Measurements from ENCODE around the genes MAS1 and PLG.

DNA sequence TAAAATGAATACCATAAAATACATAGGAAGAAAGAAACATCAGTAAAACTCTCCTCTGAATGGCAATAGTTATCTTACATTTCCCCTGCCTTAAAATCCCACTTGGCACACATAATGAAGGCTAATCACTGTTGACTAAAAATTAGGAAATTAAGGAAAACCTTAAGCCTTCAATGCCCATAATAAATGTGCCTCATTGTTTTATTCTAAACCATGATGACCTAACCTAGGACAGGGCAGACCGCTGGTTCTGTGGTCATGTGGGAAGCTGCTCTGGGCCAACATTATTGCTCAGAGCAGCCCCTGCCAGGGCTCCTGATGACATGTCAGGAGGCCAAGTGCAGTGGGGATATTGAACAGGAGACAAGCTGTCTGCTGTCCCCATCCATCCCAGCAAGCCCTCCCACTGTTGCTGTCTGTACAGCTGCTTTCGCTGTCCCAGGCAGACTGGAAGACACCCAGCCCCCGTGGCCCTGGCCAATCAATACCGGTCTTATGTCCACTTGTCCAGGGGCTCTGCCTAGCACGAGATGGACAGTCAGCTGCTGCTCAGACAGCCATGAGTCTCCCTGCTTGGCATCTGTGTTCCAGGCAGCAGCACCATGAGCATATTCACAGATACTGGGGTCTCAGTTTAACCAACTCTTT, 43.3 kb upstream of the FNDC1 start:
- RRBS = no CpG with 5 or more reads among the region's 5 CpGs

GRCh38 chr6:159716765-159717260, 10.5 kb upstream of the WTAP start:
- RRBS = no CpG with 5 or more reads among the region's 1 CpG

- RRBS = no CpG with 5 or more reads among the region's 7 CpGs
These were observed at the start of gene MAS1 for GRCh38 chr6:159890722-159891085. Gene MAS1, plus strand, starts transcription at chr6:159890988.

DNA sequence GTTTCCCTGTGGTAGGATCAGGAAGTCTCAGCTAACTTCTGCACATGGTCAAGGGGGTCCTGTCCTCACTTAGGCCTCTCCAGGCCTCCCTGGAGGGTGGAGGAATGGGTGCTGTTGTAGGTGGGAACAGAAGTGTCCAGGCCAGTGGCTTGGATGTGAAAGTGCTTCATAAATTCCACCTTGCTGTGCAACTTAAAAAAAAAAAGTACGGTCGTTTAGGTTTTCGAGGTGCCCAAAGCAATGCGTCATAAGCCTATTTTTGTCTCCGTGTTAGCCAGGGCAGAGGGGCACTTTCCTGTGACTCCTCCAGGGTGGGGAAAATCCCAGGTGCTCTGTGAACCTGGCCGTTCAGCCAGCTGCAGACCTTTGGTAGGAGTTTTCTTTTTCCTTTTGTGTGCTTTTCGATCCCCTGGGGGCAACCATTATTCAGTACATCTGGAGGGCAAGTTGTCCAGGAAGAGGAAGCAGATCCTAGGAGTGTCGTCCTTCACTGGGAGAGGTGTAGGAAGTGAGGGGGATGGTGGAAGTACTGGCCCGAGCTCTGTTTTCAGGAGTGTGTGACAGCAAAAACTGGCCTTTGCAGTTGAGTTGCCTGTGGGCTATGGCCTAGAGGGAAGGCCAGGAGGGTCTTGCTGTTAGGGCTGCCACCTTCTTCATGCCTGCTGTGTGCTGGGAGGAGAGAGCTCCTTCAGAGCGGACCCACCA, 9.7 kb downstream of the IGF2R start:
- RRBS = no CpG with 5 or more reads among the region's 10 CpGs

DNA sequence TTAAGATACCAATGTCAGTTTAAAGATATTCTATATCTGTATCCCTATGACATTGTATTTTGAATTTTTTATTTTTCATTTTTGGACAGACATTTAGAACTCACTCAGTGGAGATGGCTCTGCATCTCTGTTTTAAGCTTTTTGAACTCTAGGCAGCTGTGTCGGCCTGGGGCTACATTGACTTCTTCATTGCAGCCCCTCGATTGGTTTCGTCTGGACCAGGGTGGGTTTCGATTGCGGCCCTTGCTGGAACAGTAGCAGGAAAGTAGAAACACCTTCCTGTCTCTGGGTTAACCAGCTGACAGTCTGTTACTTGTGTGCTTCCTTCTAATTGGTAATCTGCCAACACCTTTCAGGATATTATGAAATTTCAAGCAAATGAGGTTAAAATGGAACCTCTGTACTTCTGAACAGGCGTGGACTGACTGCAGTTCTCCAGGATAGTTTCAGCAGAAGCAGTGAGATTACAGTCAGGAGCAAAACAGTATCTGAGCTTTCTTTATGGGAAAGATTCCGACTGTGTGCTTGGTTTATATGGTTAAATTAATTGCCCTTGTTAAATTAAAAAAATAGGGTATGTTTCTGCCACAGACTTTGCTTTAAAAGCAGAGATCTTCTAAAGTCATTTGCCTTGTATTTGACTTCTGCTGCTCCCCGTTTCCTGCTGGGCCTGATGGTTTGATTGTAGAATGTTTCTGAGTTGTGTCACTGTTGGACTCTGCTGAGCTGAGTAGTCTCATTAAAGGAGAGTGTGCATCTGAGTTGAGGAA, 14.3 kb downstream of the IGF2R start:
- RRBS = no CpG with 5 or more reads among the region's 8 CpGs

DNA sequence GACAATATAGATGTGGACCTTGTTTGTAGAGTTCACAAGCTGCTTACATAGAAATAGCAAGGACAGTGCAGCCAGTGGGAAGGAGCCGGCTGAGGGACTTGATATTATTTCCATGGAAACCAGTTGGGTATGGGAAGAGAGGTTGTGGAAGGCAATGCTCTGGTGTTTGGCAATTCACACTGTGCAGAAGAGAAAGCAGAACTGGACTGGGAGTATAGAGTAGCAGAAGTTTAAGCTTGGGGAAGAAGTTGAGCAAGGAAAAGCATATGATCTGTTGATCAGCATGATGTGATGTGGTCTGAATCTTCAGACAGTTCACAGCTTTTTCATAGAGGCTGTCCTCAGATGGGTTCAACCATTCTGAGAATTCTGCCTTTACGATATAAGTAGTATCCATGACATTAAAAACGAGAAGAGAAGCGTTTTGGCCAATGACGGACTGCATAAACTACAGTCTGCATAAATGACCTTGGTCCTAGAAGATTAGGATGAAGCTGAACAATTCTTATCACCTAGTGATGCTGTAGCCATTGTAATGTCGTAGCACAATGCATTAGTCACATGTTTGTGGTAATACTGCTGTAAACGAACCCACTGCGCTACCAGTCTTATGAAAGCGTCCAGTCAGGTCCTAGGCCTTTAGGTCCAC, 15.0 kb downstream of the IGF2R start:
- RRBS = no CpG with 5 or more reads among the region's 9 CpGs

DNA sequence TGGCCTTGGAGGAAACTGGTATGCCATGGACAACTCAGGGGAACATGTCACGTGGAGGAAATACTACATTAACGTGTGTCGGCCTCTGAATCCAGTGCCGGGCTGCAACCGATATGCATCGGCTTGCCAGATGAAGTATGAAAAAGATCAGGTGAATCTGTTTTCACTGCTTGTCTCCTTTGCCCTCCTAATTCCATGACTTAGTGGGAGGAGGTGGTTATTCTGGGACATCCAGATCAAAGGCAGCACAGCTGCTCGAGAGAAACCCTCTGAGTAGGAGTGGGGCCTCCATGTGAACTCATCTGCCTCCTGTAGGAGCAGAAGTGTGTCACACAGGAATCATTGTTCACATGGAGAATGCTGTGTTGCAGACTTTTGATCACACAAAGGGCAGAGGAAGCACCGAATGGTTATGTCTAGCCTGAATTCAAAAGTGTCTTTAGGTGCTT, 73.2 kb upstream of the SLC22A1 start:
- RRBS = no CpG with 5 or more reads among the region's 8 CpGs

- RRBS = 97% methylated on average over 3 of the region's 37 CpGs
These were observed 42.1 kb upstream of the SLC22A1 start for GRCh38 chr6:160079191-160080242.

DNA sequence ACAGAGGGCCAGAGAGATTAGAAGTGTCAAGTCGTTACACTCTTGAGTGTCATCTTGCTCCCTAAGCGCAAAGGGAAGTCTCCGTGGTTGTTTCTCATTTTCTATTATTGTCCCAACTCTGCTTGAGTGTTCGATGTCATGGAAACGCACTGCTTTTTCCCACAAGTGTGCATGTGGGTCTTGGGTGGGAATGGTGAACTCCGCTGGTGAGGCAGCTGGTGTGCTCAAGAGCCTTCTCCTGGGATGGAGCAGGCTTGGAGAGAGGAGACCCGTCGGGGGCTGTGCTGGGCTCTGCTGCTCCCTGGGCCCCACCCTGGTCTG, 20.0 kb upstream of the SLC22A1 start:
- RRBS = no CpG with 5 or more reads among the region's 8 CpGs

GRCh38 chr6:160108770-160109675, 12.6 kb upstream of the SLC22A1 start:
- RRBS = no CpG with 5 or more reads among the region's 15 CpGs

- RRBS = no CpG with 5 or more reads among the region's 2 CpGs
These were observed 13.7 kb upstream of the SLC22A2 start for GRCh38 chr6:160272243-160272814.

GRCh38 chr6:160386723-160387508, 38.7 kb downstream of the SLC22A3 start:
- RRBS = no CpG with 5 or more reads among the region's 6 CpGs

GRCh38 chr6:160391212-160391660, 43.1 kb downstream of the SLC22A3 start:
- RRBS = no CpG with 5 or more reads among the region's 5 CpGs

GRCh38 chr6:160437728-160438511, 89.7 kb downstream of the SLC22A3 start:
- RRBS = no CpG with 5 or more reads among the region's 5 CpGs

GRCh38 chr6:160446777-160447678, 98.8 kb downstream of the SLC22A3 start:
- RRBS = no CpG with 5 or more reads among the region's 5 CpGs

DNA sequence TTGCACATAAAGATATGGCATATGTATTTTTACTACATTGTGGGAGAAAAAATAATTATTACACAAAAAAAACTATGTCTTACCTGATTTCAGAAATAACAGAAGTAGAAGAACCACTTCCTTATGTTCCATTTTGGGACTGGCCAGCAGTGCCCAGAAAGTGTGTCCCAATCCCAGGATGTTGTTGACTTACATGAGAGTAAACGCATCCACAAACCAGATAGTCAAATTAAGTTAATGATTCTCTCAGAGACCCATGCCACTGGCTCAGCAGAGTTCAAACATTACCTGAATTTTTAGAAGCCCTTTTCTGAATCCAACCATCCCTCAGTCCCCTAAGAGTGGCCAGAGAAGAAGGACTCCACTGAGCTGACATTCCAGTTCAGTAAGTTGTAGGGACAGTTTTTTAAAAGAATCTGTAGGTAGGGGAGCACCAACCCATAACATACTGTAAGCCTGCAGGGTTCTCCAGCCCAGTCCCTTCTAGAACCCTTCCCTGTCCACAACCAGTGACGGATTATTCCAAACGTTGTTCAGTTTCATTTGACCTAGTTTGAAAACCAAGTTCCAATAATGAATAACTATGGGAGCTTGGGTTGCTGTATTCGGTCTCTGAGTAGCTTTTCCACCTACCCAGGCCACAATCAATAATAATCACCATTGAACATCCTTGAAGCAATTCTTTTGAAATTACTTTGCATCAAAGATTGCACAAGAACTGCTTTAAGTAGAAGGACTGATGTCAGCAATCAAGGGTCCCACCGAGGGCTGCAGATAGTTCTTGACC, 153.0 kb downstream of the LPA start:
- RRBS = no CpG with 5 or more reads among the region's 5 CpGs

DNA sequence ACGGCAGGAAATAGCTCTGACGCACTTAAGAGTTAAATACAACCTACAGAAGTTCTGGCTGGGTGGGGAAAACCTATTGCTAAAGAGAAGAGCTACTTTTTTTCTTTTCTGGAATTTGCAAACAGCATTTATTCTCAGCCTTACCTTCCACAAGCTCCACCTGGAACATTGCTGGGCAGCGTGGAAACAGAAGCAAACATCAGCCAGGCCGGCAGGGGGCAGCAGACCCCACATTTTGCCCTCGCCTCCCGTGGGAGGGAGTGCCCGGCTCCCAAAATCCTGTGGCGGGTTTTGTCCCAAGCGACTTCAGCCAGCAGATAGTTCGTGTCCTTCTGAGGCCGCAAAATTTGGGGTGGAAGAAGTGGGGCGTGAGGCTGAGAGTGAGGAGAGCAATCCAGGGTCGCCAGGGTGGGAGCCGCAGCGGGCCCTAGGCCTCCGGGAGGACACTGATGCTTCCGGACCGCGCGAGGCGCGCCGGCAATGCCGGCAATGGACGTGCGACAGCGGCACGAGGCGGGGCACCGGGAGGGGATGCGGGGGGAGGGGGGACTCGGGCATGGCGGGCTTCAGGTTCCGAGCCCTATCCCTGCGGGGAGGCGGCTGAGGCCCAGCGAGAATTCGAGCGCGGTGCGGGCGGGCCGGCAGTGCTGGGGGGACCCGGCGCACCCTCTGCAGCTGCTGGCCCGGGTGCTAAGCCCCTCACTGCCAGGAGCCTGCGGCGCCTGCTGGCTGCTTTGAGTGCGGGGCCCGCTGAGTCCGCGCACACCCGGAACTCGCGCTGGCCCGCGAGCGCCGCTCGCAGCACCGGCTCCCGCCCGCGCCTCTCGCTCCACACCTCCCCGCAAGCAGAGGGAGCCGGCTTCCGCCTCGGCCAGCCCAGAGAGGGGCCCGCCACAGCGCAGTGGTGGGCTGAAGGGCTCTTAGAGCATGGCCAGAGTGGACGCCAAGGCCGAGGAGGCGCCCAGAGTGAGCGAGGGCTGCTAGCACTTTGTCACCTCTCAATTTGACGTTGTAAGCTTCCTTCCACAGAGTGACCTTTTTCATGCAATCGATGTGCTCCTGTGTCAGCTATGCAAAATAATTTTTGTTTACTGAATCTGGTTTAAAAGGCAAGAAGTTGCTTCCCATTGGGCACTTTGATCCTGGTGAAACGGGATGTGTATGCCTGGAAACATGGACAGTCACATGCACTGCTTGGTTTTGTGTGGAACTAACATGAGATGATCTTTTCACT, 143.8 kb downstream of the LPA start:
- RRBS = 2% methylated on average over 21 of the region's 78 CpGs

GRCh38 chr6:160697592-160698438, 4.2 kb upstream of the PLG start:
- RRBS = no CpG with 5 or more reads among the region's 12 CpGs

DNA sequence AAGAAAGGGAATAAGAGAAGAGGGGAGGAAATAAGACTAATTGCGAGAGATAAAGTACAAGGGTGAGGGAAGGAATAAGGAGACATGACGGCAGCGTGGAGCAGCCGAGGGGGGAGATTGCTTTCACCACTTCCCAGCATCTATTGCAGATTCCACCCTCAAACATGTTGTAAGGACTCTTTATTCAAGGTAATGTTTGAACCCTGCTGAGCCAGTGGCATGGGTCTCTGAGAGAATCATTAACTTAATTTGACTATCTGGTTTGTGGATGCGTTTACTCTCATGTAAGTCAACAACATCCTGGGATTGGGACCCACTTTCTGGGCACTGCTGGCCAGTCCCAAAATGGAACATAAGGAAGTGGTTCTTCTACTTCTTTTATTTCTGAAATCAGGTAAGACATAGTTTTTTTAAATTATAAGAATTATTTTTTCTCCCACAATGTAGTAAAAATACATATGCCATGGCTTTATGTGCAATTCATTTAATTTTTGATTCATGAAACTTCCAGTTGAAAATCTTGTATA, at the start of gene PLG:
Gene PLG (plus strand): TSS at position 285 of the 527 bp plus-strand sequence.
- RRBS = no CpG with 5 or more reads among the region's 5 CpGs

GRCh38 chr6:160726842-160727117, 24.7 kb downstream of the PLG start:
- RRBS = no CpG with 5 or more reads among the region's 2 CpGs

Data from mononuclear cell (primary cell).